Parietal lobe (tissue), 2 donors: ENCODE data around the gene HNMT.

DNA sequence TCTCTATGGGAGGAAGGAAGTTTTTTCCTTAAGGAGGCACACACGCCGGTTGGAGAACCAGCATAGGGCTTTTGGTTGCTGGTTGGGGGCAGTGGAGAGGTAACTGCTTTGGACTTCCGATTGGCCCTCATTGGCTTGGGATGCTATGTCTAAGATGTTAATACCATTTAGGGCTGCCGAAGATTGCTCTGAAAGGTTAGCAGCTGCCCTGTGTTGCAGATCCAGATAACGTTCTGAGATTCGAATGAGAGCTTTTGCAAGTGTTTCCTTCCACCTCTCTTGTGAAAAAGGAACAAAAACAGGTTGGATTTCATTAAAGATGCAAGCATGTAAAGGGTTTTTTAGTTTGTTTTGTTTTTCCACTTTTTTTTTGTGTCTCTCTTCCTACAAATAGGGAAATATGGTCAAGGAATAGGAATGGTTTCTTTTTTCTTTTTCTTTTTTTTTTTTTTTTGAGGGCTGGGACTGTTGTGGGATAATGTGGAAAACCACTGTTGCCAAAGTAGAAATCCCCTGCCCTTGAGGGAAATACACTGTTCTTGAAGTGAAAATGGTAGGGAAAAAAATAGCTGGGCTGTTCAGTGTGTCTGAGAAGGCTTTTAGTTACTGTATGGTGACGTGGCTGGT is 6.5 kb downstream of the MGAT5 start:
- RAMPAGE, long total RNA, result no peak

DNA sequence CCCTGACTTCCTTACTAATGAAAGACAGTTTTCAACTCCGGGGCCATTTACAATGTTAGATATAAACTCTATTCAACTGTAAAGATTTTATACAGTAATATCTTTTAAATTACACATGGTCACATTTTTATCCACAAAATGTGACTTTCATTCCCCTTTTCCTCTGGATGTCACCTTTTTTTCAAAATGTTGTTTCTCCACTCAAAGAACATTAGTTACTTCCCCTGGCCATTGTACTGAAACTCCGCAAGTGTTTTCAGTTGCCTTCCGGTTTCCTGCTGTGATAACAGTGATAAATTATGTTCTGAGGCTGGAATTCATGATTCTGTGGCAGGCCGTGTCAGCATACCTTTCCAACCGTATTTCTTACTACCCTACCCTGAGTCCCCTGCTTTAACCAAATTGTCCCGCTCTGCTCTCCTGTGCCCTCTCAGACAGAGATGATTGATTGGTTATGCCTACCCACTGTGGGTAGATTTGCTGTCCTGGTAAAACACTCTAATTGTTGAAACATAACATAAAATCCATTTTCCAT is 53.5 kb downstream of the MGAT5 start:
- RAMPAGE, long total RNA, result no peak

DNA sequence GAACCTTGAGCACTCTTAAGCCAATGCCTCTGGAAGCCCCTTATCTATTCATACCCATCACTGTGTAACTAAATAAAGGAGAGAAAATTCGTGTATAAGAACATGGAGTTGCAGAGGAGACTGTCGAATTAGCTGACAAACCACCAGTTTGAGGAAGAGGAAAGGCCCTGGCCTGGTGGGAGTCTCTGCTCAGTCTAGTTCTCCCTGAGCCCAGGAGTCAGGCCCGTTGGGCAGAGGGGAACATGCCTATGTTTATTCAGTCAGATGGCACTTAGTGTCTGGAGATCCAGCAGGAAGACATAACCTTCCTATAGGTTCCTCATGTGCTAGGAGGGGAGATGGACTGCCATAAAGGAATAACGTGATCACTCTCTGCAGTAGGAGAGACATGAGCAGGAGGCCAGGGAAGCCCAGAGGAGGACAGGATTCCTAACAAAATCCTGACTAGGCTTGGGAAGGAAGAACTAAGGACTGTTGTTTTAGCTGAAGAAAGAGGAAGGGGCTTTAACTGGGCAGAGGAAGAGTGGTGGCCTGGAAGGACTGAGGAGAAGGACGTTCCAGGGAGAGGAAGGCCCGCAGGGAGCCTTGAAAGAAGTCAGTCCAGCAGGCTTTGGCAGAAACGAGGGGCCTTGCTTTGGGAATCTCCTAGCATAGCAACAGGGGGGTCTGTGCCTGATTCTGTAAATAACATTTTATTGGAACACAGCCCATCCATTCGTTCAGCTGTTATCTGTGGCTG is 60.5 kb downstream of the MGAT5 start:
- RAMPAGE, long total RNA, result no peak

DNA sequence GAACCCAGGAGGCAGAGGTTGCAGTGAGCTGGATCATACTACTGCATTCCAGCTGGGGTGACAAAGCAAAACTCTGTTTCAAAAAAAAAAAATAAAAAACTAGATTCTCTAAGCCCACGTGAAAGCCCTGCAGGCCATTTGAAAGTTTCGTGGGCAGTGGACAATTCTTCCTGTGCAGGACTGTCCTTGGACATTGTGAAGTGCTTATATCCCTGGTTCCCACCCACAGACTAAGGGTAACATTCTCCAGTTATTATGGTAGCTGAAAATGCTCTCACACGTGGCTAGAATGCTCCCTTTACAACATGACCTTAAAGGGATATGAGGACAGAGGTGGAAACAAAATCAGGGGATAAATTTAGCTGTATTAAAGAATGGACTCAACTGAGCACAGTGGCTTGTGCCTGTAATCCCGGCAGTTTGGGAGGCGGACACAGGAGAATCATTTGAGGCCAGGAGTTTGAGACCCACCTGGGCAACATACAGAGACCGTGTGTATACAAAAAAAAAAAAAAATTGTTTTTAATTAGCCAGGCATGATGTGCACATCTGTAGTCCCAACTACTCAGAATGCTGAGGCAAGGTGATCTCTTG is 167.7 kb downstream of the MGAT5 start:
- RAMPAGE, long total RNA, result no peak

DNA sequence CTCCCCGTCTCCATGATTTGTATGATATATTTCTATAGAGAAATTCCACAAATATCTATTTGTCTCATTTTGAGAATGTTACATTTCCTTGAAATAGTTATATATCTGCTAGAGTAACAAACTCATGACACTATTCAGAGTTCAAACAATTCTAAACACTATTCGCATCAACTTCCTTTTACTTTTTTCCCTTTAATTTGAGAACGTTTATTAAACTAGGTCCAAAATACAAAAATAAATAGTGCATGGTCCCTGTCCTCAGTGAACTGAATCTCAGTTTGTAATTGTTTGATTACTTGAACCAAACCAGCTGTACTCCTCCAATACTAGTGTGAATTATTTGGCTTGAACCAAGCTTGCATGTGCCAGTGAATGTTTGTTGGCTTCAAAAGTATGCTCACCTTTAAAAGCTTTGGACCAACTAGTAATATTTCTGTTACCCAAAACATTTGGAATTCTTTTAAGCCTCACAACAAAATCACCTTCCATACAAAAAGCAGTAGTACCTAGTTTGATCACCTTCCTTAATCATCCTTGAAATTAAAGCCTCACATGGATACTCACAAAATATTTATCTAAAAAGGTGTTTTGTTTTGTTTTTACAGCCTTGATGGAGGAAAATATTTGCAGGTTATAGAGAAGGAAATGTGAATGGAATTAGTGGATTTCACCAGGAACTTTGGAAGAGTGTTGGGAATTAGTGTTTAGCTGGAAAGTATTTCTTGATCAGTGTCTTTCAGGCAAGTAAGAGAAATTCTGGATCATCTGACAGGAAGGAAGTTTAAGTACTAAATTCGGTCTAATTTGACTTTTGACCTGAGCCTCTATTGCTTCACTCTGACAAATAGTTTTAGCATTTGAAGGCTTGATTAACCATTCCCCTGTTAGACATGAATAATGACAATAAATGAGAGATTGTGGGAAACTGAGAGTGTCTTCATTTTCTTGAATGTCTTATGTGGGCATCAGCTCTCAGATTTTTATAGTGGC is 15.7 kb downstream of the CCNT2 start:
- RAMPAGE, long total RNA, result no peak

GRCh38 chr2:134957543-134958745 is 39.3 kb downstream of the CCNT2 start:
- RAMPAGE, long total RNA, result no peak

- RAMPAGE, long total RNA, result no peak
Measured at GRCh38 chr2:134975596-134976305, 57.1 kb downstream of the CCNT2 start.

DNA sequence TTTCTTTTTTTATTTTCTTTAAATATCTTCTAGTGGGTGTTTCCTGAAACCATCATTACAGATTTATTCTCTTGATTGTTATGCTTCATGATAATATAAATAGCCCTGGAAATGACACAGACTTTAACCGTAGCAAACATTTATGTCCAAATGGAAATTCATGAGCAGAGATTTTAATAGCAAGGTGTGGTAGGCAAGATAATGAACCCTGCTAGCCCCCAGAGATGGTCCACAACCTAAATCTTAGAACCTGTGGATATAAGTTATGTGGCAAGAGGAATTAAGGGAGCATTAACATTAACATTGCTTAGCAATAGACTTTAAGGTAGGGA is 49.7 kb downstream of the RAB3GAP1 start:
- RAMPAGE, long total RNA, result no peak

DNA sequence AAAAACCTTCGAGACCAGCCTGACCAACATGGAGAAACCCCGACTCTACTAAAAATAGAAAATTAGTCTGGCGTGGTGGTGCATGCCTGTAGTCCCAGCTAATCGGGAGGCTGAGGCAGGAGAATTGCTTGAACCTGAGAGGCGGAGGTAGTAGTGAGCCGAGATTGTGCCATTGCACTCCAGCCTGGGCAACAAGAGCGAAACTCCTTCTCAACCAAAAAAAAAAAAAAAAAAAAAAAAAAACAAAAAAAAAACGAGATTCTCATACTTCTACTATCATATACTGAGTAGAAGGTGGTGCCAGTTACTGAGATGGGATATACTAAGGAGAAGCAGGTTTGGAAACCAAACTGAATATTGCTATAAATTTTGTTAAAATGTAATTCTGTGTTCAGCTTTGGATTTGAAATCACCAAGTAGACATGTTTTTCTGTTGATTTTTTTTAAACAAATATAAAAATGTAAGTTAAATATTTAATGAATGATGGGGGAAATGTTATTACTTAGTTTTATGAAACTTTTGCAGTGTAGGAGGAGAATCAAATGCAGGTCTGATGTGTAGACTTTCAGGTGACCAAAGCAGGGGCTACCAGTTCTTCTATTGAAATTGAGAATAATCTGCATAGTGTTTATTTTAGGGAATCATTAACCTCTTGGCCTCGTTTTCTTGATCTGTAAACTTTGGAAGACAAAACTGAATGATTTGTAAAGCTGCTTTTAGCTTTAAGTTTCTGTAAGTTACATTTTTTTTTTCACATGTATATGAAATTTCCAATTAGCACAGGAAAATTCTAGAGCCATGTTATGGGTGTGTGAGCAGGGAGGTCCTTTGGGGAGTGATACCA is 99.0 kb downstream of the R3HDM1 start:
- RAMPAGE, long total RNA, result no peak

DNA sequence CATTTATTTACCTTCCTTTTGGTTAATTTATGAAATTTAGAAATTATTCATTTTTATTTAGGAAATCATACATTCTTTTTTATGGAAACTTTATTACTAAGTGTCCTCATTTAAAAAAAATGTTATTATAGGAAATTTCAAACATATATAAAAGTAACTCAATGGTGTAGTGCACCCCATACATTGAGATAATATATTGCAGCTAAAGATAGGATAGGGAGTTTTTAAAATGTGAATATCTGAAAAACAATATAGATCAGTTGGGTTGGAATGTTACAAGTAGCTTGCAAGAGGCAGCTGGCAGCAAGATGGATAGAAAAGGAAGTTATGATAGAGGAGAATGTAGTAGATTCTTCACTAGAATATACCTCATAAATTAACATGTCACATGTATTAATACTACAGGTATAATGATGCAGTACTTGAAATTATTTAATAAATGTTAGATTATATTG is 12.0 kb downstream of the UBXN4 start:
- RAMPAGE, long total RNA, result no peak

GRCh38 chr2:135754057-135754472 is 12.4 kb downstream of the UBXN4 start:
- RAMPAGE, long total RNA, result no peak

GRCh38 chr2:136129418-136130480 is 11.8 kb upstream of the CXCR4 start:
- RAMPAGE, long total RNA, result no peak

DNA sequence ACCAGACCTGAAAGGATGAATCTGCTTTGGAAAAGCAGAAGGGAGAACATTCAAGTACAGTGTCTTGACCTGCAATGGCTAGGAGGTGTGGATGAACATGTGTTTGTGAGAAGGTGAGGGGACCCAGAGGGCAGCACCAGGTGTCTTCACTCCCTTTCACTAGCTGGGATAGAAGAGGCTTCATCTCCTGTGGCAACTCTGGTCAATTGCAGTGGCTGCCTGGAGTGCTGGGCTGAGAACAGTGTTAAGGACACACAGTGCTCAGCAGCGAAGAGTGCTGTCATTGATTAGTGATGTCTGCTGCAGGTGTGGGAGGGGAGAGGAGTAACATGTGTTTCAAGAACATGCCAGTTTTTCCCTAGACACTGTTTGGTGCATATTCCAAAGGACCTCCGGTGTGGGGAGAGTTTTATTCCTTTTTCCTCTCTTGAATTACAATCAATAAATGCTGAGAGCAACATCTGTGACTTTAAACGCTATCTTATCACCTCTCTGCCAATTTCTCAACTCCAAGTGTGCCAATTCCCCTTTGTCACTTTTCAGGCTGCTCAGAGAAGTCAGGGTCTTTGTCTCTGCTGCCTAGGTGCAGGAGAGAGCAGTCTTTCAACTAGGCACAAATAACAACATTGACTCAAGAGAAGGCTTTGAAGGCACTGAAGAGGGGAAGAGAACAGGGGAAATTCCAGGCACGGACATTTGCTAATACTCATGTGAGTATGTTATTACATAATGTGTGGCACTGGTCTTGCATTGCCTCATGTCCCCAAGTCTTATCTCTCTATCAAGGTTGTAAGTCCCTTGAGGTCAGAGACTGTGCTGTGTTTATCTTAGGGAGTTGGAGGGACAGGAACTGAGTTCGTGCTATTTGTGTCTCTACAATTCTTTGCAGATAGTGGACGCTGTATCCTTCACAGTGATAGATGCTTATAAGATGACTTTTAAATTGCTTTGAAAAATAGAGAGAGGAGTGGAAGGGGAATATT is 96.1 kb upstream of the CXCR4 start:
- RAMPAGE, long total RNA, result no peak

DNA sequence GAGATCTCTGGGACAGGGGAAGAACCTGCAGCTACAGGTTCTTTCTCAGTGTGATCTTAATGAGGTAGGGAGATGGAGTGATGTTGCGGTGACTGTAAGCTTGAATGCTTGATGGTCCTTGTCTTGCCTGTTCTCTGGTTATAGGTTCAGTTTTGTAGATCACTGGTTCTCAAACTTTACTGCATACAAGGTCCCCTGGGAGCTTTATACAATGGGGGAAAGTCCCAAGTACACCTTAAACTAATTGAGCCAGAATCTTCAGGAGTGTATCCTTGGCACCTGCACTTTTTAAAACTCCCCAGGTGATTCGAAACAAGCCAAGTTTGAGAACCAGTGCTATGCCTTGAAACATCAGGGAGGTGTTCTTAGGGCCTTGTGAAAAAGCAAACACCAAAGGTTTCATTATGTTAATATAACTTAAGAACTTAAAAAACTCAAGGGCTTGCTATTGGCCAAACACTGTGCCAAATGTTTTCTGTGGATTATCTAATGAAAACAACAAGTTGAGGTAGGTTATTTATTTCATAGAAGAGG is 136.9 kb upstream of the CXCR4 start:
- RAMPAGE, long total RNA, result no peak

DNA sequence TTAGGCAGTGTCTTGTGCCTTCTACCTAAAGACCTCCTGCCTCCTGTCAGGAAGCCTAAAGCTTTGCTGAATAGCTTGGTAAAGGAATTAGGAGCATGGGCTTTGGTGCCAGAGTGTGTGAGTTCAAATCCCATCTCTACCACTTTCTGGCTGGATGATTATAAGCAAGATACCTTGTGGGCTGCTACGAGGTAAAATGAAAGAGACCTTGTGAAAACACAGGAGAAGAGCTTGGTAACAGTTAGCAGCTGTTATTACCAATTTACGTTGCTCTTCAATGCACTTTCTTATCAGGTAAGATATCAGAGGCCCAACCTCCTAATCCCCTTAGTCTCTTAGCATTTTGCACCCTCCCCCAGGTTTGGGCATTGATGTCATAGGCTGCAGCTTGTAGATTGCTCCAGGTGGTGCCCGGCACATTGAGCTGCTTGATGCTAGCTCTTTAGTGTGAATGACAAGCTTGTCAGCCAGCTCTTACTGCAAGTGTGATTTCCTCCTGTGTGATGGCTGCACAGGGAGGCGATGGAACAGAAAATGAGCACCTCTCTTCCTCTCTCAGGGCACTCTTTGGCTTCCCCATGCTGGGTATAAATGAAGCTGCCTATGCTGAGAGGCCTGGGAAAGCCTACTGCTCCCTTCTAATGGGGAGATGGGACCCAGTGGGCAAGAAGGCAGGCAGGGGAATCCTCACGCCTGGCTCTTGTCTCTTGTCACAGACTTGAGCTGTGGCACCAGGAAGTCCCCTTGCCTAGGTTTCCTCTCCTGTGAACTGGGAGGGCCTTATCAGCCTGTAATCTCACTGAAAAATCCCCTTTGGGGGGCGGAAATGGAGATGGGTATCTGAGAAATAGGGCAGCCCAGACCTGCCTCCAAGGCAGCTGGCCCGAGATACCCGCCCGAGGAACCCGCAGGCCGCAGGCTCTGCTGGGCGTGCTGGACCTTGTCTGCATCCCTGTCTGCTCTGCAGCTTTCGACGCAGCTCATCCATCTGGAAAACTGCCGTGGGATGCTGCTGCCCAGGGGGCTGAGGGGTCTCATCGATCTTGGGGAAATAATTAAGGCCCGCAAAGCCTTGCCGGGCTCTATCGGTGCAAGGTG is 163.4 kb upstream of the CXCR4 start:
- RAMPAGE, long total RNA, result no peak

DNA sequence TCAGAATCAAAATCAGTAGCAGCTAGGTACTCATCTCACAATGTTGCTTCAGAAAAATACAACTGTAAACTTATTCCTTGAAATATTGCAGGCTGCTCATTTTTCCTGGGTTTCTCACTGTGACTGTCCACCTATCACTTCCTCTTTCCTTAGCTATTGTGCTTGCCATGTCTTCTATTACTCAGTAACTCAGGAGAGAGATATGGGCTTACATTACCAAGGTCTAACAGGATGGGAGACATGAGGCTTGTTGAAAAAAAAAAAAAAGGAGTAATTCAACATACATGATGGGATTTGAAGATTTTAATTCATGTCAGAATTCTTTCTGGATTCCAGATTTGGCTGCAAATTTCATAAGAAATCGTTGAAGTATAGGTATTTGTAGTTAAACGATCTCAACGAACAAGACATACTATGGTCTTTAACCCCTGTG is 16.9 kb upstream of the HNMT start:
- RAMPAGE, long total RNA, result no peak

- RAMPAGE, long total RNA, result start-site peak on the plus strand at chr2:137964405-137964485, 41 and 92 reads in 2 replicates
Measured at GRCh38 chr2:137963828-137964965, at the start of gene HNMT. Gene HNMT, plus strand, starts transcription at chr2:137964473.

- RAMPAGE, long total RNA, result no peak
Measured at GRCh38 chr2:137975271-137975849, 11.1 kb downstream of the HNMT start.

DNA sequence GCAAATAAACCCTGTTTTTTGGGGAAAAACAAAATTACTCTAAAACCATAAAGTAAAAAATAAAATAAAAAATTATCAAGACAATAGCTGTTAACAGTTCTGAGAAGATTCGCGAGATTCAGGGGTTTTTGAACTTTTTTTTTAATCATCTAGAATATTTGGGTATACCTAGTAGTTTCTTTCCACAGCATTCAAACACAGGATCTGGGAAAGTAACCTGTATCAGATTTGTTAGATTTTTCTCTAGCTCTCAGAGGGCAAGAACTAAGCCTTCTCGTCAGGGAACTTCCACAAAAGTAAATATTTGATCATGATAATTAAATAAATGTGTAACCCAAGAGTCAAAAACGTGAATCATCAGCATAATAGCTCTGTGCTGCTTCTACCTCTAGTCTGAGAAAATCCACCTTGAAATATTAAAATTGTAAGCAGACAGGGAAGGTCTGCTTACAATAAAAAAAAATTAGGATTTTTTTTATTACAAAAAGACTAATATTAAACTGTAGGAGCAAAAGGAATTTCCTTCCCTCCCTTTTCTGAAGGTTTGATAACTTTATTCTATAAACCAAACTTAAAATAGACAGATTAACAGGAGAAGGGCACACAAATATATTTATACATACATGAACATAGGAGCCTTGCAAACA is 225.7 kb upstream of the SPOPL start:
- RAMPAGE, long total RNA, result no peak

DNA sequence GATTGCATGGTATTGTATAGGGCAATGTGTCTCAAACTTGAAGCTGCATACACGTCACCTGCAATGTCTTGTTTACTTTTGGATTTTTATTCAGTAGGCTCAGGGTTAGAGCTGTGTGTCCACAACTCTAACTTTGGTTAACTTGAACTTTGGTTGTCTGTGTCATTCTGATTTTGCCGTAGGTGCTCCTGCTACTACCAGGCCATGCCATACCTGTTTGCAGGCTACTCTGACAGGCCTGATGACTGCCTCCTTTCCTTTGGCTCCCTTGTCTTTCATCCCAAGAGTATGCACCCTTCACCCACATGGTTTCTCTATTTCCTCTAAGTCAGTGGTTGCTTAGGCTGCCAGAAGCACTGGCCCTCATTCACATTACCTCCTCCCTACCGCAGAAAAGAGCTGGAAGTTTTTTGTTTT is 219.5 kb upstream of the SPOPL start:
- RAMPAGE, long total RNA, result no peak